ENCODE measurements around the gene BANK1.

DNA sequence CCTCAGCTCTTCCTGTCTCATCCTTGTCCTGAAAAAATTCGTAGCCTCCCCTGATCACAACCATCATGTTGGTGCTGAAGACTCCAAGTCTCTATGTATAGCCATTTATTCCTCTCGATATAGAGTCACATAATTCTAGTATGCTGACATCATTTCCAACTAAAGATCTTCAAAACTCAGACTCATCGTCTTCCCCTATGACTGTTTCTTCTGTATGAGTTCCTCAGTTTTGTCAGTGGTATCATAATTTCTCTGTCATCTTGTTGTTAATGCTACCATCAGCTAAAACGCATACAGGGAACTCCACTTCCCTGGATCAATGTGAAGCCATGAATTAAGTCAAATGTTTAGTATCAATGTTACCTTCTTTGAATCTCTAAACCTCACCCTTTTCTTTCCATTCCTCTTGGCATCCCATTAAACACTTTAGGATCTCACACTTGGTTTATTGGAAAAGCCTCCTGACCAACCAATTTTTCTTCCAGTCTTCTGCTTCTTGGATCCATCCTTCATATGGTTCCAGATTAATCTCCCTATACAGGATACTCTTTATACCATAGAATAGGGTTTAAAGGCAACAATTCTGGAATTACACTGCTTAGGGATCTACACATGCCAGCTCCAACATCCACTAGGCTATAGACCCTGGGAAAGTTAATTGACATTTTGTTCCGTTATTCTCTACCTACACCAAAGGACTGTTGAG lies 41.0 kb downstream of the UNC5C start:
- PRO-cap, result no peak

GRCh38 chr4:95547519-95548274 lies 1.1 kb downstream of the UNC5C start:
- PRO-cap, result unidirectional peak, minus-strand start at chr4:95547774

DNA sequence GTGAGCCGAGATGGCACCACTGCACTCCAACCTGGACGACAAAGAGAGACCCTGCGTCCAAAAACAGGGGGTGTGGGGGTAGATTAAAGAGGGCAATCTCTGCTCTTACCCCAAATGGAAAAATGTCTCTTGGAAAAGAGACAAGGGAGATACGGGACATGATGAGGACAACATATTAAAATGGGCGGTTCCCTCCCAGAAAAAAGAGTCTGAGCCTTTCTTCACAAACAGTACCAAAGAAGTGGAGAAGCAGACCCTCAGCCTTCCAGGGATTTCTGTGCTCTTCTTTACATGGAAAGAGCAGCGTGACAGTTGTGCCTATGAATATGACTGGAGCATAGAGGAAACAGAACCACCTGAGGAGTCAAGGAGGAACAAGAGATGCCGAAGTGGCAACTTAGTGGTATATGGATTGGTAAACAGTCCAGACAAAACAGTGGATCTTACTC lies 994.5 kb downstream of the STPG2 start:
- PRO-cap, result no peak

DNA sequence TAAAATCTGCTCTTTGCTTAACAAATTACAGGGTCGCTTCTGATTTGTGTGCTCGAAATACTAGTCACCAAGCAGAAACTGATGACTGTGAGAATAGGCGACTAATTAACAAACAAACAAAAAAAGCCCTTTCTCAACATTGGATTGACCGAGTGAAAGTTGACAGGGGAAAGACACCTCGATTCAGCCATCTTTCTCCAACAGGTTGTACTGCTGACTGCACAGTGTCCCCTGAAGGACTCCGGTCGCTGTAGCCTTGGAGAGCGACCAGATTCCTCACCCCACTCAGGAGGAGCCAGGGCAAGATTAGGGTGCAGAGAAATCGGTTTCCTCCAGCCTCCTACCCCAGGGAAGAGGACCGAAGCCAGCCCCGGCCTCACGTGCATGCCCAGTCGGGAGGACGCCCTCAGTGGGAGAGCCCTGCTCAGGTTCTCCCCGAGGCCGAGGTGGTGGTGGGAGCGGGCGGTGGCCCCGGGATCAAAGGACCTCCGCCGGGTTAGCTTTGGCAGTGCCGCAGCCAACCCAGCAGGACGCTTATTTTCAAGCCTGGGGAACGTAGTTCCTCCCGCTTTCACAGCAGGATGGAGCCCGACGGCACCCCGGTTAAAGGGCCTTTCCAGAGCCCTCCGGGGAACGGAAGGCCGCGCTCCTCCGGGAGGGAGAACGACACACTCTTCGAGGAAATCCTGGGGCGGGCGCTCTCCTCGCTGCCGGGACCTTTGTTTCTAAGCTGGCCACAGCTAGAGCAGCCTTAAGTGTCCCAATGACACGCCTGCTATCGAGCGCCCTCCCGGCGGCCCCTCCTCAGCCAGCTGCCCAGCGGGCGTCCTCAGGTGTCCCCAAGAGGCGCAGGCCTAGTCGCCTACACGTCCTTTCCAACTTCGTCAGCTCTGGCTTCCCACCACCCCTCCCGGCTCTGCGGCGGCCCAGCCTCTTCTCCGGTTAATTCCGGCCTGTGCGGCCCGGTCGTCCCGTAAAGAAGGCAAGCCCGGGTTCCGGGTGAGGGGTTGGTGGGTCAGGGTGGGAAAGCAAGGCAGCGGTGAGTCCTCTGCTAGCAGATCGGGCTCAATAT lies 848 bp upstream of the RAP1GDS1 start:
- PRO-cap, result unidirectional peak, plus-strand start at position 438 of the sequence

DNA sequence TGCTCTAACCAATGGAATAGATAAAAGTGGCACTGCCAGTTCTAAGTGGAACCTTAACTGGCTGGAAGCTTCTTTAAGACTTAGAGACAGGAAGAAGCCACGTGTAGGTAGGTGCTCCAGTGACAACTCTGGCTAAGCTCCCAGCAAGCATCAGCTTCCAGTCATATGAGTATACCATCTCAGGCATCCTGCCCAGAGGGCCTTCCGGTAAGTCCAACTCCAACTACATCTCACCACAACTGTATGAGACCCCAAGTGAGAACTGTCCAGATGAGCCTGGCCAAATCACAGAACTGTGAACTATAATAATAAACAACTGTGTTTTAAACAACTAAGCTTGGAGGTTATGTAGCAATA lies 4.5 kb downstream of the TSPAN5 start:
- PRO-cap, result no peak

GRCh38 chr4:98932474-98933100 lies 3.7 kb upstream of the EIF4E start:
- PRO-cap, result no peak

GRCh38 chr4:98995009-98995596 lies 418 bp upstream of the METAP1 start:
- PRO-cap, result bidirectional peak, plus-strand start at chr4:98995727, minus-strand start at chr4:98995468

DNA sequence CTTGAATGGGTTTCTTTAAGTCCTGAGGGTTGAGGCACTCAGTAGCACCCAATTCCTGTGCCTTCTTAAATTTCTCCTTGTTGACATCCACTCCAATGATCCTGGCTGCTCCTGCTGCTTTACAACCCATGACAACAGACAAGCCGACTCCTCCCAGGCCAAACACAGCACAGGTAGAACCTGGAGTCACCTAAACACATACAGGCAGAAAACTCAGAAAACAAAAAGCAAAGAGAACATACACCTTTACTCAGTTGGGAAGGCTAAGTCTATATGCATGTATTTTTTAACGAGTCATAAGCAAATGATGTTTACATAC lies 10.3 kb downstream of the ADH6 start:
- PRO-cap, result no peak

- PRO-cap, result no peak
Measured at GRCh38 chr4:99310570-99311232, 10.5 kb downstream of the ADH1B start.

- PRO-cap, result no peak
Measured at GRCh38 chr4:99319371-99319841, 1.8 kb downstream of the ADH1B start.

DNA sequence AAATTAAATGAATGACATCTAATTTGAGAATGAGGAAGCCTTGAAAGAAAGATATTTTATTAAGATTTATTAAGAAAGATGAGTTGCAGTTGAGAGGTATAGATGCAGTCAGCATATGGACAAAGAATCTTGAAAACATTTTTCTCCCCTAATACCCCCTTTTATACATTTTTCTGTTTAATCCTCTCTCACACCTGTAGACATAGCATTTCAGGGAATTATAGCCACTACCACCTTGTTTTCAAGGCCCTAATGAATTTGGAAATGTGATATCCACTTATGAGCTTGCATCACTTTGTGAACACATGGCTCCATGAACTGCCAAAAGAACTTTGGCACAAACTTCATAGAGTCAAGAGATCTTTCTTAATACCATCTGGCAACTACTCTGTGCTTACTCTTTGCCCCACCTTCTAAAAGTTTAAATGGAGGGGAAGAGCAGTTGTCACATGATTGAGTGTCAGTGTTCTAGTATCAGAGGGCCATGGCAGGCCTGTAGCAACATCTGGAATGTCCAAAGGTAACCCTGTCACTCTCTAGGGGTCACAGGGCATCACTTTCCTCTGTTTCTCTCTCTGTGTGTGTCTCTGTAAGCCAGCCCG lies 2.5 kb upstream of the ADH1B start:
- PRO-cap, result no peak

GRCh38 chr4:99574002-99574411 lies 617 bp upstream of the MTTP start:
- PRO-cap, result no peak

DNA sequence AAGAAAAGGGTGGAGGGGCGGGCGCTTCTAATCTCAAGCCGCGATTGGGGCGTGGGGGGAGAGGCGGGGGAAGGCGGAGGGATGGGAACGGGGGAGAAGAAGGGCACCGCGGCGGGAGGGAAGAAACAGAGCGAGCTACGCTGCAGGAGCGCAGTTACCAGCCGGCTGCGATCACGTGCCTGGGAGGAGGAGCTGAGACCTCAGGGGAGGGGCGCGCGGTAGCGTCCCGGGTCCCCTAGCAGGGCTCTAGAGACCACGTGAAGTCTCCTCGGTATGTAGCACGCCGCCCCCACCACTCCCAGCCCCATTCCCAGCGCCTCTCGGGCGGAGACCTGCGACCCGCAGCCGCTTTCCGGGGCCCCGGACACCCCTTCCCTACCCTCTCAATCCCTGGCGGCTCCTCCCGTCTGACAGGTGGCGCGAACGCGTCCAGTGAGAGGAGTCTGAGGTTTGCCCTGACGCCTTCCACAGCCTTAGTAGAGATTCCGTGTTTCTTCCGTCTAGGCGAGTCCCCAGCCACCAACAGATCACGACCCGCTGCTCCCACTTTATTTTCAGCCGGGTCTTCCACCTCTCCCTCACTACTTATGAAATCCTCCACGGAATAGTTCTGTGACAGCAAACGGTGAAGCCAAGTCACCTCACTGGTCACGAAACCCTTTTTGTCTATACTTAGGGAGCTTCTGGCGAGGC lies 481 bp upstream of the H2AZ1 start:
- PRO-cap, result bidirectional peak, plus-strand start at position 124 of the sequence, minus-strand start outside the sequence

DNA sequence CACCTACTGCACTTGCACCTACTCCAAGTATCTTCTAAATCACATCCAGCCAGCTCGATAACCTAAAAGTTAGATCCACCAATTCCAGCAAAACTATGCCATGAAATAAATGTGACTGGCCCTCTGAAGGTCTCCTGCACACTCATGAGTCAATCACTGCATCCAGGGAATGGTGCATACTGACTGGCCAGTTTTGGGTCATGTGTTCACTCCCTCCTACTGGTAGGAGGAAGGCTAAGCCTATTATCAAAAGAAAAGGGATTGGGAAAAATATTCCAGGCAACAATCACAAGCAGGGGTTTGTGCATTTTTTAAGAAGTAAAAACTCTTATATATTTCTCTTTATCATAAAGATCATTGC lies 222.0 kb downstream of the PPP3CA start:
- PRO-cap, result no peak

DNA sequence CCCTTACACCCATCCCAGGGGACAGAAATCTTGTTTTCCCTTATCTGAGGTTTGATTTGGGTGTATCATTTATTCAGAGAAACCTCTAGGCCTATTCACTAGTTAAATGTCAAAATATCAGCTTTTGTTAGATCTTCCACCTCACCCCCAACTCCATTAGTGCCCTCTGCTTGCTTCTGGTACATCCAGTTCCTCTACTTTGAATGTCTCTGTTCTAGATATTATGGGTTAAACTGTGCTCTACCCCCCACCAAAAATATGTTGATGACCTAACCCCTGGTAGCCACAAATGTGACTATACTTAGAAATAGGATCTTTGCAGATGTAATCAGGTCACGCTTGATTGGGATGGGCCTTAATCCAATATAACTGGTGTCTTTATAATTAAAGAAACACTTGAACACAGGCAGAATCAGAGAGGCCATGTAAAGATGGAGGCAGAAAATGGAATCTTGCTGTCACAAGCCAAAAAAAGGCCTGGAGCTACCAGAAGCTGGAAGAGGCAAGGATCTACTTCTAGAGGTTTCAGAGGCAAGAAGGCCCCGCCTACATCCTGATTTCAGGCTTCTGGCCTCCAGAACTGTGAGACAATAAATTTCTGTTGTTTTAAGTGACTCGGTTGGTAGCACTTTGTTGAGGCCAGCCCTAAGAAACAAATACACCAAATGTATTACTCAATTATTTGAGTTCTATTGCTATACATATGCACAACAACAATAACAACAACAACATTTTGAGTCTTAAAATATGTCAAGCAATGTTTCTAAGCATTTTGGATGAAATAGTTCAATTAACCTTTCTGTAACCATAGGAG lies 220.1 kb downstream of the PPP3CA start:
- PRO-cap, result no peak

DNA sequence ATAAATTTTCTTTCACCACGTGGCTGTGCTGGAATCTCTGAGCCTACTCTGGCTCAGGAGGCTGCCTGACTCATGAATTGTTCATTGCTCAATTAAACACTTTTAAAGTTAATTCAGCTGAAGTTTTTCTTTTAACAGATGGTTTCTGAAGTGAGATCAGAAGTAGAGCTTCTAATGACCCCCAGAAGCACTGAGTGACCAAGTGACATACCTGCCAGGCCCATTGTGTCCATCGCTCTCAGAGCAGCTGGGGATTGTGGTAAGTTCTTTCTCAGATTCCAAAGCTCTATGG lies 121.3 kb upstream of the BANK1 start:
- PRO-cap, result no peak

- PRO-cap, result unidirectional peak, minus-strand start at chr4:101790882
Measured at GRCh38 chr4:101790374-101791311, at the start of gene BANK1. TSS of gene BANK1 (plus strand) at chr4:101790730.

DNA sequence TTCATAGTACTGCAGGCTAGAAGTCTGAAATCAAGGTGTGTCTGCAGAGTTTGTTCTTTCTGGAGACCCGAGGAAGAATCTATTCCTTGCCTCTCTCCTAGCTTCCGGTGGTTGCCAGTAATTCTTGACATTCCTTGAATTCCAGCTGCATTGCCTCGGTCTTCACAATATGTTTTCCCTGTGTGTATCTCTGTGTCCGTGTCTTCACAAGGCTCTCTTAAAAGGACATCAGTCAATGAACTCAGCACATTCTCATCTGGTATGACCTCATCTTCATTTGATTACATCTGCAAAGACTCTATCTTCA lies 163.4 kb downstream of the BANK1 start:
- PRO-cap, result no peak

DNA sequence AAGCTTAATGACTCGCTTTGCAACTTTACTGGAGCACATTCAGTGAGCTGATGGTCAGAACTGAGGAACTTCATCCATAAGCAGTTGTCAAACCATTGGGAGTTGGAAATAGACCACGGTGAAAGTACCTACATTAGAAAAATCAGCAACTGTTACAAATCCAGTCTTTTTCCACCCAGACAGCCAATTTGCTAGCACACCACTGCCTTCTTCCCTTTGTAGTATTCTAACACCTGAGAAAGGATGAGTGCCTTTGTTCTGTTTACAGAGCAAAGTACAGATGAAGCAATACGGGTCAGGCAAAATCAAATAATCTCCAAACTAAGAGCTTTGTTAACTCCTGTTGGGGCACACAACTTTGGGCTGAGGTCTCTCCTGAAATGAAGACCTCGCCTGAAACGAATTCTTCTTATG lies 59.0 kb upstream of the NFKB1 start:
- PRO-cap, result no peak

DNA sequence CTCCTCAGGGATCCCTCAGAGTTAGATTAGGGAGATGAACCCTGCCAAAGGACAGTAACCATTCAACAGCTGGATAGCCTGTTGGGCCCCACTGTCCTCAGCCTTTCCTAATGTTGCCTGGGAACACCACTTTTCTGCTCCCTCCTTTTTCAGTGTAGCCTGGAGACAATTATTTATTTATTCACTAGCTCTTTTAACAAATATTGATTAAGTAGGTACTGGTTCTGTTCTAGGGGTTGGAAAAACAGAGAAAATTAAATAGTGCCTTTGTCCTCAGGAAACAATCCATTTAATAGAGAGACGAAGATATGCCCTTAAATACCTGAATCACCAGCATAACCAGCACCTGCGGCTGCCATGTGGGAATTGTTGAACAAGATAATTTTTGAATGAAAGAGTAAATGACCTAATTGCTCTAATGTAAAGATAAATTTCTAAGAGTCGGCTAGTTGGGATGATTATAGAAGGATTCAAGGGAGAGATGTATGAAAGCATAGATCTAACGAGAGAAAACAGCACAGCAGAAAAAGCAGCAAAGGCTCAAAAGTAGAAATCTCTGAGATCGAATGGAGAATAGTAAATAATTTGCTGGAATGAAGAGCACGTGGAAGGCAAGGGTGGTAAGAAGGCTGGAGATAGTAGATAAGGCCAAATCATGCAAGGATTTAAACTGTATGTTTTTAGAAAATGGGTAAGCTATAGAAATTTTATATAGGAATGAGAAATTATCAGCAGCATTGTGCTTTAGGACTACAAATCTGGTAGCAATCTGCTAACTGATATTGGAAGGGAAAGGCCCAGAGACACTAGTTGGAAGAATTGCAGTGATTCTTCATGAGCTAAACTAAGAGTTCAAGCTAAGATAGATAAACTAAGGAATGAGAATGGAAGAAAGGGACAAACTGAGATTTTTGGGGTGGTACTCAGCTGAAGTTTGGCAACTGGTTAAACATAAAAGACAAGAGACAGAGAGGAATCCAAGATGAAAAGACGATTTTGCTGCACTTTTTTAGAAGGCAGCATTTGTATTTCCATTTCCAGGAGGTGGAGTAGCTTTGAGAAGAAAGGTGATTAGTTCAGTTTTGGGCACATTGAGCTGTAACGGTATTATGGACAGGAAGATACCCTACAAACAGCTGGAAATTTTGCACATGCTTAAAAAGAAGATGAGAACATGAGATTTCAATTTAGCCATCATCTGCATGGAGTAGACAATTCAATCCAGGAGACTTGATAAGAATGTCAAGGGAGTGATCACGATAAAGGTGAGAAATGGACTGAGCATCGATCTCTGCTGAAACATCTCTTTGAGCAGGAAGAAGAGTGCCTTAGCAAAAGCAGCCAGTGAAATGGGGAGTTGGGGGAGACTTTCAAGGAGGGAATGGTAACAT lies 54.5 kb downstream of the NFKB1 start:
- PRO-cap, result no peak

Measured in ascending aorta (tissue), 1 donor.